ENCODE measurements around a stretch of chr18.

- PRO-cap: no peak
Measured at GRCh38 chr18:74631438-74632482, 34.1 kb downstream of the ZNF407 start.

DNA sequence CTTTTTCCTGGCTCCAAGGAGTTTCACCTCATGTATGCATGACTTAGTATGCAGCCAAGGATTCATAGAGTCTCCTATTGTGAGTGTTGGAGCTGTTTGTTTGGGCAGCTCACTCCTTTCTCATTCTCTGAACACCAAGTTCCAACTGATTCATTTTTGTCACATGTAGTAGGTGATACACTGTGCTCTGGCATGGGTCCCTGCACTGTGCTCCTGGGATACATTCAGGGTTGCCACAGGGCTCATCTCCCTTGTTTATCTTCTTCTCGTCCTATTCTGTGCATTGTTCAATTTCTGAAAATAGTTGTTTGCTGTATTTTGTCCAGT lies 96.7 kb downstream of the ZNF407 start:
- PRO-cap: no peak

- PRO-cap: no peak
Measured at GRCh38 chr18:74905204-74905592, 303.7 kb downstream of the PTGR3 start.

GRCh38 chr18:74994216-74994873 lies 214.6 kb downstream of the PTGR3 start:
- PRO-cap: no peak

- PRO-cap: no peak
Measured at GRCh38 chr18:75053040-75053524, 155.9 kb downstream of the PTGR3 start.

DNA sequence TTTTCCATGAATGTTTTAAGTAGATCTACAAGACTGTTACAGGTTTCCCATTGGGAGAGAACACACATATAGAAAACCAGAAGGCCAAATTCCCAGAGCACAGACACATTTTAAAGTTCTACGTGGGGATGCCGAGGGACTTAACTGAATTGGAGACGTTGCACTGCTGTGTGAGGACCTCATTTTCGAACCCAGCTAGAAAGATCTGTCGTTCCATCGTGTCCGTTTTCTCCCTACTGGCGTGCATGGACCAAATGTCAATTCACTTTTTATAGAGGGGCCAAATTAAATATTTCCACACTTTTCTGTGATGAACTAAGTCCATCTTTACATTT lies 737 bp upstream of the TSHZ1 start:
- PRO-cap: bidirectional peak, plus-strand start at position 198 of the sequence, minus-strand start at position 207 of the sequence

GRCh38 chr18:75679063-75679915 lies 251.8 kb upstream of the SMIM21 start:
- PRO-cap: no peak

DNA sequence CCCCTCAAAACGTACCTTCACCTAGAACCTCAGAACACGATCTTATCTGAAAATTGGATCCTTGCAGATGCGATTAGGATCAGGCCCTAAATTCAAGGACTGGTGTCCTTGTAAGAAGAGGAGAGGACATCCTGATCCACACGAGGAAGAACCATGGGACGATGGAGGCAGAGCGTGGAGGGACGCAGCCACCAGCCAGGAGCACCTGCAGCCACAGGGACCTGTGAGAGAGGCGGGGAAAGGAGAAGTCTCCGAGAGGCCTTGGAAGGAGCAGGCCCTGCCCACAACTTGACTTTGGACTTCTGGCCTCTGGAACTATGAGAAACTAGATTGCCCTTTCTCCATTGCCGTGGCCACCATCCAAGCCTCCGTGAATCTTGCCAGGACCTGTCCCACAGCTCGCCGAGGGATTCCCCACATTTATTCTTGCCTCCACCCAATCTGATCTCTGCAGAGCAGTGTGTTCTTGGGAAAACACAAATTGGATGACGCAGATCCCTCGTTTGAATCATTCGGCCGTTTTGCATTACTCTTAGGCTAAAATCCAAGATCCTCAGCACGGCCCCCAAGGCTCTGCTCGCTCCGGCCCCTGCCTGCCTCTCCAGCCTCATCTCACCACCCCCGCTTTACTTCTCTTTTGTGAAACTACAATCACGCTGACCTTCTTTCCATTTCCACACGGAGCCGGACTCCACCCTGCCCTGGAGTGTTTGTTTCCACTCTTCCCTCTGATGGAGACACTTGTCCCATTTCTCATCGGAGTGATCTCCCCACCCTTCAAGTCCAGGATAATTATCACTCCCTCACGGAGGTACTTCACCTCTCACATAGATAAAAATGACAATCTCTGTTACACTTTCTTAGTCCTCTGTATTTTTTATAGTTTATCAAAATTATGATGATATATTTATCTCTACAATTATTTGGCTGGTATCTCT lies 364.2 kb downstream of the ZNF516 start:
- PRO-cap: no peak

DNA sequence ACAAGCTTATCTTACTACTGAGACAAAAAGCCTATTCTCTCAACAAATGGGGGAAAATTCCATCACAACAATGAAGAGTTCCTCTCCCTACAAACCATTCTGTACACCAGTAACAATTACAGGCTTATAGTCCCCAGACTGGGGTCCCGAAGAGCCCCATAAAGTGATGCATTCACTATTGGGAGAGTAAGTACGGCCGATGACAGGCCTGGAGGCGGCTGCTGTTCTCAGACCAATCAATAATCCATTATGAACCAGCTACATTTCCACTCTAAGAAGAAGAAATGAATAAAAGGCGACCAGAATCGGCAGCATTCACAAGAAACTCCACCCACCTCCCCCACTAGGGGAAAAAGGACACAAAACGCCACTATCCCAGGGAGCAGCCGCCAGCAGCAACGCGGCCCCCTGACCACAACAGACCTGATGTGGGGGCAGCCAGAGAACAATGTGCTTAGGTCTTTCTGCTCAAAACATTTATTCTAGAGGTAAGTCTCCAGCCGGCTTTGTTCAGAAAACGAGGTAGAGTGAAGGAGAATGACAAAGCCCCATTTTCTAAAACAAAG lies 43.2 kb downstream of the ZNF516 start:
- PRO-cap: no peak

DNA sequence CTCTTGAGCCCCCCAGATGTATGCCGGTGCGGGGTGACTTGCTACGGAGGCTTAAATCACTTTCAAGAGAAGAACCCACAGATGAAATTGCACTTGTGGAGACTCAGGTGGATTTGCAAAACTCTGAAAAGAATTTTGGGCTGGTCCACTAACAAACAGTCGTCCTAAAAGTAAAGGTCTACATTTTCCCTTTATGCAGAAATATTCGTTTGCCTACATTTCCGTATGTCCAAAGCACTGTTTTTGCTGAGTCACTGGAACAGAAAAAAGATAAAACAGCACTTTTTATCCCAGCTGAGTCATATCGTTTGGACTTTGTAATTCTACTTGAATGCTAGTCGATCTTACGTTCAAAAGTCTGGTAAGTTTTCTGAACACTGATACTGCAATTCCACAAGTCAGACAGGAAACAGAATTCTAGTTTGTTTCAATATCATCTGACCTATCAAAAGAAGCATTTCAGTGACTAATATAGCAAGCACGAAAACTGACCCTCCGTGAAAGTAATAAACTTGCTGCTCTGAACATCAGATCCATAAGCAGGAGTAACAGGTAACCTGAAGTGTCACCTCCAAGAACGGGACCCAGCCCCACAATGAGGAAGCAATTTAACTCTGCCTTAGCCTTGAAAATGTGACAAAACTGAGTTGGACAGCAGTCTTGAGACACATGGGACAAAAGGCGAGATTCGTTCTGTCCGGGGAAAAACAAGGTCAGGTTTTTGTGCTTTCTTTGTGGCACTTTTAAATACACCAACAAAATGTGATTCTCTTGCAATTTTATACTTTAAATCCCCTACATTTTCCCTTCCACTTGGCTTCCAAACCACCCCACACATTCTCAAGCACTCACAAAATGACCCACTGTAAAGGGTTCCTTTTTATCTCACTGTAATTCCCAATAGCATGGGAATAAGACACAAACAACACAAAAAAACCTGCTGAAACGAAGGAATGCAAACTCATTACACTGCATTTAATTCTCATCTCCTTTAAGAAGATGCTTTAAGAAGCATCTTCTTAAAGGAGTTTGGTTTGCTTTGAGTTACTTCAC lies 17.9 kb downstream of the ZNF516 start:
- PRO-cap: no peak

DNA sequence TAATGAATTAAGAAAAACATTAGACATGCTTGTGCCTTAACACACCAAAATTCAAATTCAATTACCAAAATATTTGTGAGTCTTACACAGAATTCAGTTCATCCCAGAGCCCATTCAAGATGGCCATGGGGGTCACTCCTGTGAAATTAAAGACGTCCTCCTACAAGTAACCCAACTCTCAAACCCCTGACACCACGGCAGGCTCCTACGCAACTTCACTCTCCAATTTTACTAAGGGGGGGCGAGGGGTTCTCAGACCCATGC lies 5.1 kb downstream of the ZNF516 start:
- PRO-cap: no peak

GRCh38 chr18:76491270-76492259 lies 3.5 kb downstream of the ZNF516 start:
- PRO-cap: bidirectional peak, plus-strand start at chr18:76491983, minus-strand start at chr18:76491511; bidirectional peak, plus-strand start at chr18:76492224, minus-strand start at chr18:76492222

DNA sequence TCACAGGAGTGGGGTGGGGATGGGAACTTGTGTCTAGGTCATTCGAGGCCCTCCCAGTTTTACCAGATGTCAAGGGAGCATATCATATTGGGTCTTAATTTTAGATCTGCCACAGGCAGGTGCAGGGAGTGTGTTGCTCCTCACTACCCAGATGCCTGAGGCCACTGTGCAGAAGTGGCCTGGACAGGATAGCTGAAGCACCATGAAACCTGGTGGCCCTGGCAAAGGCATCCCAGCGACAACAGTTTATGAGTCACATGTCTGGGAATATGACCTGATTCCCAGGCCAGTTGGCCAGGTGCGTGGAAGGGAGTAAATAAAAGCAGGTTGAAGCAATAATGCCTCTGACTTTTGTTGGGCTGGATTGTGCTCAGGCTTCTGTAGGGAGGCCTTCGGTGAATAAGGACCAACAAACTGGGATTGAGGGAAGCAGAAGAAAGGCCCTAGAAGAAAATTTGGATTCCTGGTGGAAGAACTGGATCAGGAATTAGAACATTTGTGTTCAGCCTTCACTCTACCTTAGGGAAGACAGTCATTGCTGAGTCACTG lies 78.3 kb upstream of the ZNF516 start:
- PRO-cap: no peak

GRCh38 chr18:77056263-77057118 lies 76.1 kb downstream of the MBP start:
- PRO-cap: no peak

DNA sequence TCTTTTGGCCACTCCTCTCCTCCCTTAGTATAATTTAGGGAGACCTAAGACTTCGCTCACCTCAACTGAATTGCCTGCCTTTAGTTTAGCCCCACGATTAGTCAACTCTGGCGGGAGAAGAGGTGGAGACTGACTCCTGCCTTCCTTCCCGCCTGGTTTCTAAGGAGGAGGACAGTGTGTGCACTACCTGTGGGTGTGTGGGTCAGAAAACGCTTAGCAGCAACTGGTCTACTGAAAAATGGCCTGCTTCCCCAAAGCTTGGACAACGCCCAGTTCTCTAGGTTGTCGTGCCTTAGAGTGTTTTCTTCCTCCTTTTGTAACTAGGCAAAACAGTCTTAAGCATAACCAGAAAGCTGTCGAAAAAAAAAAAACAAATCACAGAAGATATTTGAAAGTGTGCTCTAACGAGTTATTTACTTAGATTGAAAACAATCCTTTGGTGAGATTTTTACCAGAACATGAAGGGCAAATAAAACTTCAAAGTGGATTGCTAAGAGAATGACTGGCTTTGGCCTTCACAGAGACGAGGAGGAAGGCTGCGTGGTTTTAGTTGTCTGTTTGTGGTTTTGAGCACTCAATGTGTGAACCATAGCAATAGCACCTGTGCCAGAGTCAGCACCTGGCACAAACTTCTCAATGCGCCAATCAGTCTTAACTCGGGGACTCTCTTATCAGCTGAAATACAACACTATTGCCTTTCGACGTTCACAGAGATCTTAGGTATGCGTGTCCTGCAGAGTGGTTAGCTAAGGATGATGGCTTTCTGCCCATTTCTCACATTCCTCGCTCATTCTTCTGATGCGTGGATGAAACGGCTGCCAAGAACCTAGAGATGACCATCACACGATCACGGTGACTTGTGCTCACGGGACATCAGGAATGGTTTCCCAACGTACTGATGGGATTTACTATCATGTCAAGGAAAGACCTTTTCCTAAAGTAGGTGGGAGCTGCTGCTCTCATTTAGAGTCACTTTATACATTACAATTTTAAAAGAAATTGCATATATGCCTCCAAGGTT lies 70.1 kb downstream of the MBP start:
- PRO-cap: no peak

DNA sequence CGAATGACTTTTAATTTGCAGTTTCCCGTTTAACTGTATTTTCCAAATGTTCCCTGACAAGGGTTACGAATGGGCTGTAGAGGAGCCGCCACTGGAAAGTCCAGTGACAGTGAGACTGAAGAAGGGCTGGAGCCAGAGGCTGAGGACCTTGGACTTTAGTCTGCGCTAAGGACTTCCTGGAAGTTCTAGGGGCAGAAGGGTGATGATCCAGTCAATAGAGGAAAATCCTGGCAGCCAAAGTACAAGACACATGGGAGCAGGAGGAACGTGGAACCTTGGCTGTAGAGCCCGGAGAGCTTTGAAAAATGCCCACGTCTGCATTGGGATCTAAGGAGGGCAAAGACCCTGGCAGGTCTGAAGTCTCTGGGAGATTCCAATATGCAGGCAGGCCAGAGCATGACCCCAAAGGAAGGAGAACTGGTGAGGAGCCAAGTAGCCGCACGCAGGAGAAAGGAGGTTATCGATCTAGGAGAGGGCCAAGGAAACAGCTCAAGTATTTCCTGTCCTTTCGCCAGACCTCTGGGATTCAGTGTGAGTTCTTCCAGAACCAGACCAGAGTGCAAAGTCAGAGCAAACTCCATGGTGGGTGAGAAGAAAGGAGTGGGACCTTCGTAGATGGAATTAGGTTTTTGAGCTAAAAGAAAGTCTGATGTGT lies 28.5 kb downstream of the MBP start:
- PRO-cap: no peak

DNA sequence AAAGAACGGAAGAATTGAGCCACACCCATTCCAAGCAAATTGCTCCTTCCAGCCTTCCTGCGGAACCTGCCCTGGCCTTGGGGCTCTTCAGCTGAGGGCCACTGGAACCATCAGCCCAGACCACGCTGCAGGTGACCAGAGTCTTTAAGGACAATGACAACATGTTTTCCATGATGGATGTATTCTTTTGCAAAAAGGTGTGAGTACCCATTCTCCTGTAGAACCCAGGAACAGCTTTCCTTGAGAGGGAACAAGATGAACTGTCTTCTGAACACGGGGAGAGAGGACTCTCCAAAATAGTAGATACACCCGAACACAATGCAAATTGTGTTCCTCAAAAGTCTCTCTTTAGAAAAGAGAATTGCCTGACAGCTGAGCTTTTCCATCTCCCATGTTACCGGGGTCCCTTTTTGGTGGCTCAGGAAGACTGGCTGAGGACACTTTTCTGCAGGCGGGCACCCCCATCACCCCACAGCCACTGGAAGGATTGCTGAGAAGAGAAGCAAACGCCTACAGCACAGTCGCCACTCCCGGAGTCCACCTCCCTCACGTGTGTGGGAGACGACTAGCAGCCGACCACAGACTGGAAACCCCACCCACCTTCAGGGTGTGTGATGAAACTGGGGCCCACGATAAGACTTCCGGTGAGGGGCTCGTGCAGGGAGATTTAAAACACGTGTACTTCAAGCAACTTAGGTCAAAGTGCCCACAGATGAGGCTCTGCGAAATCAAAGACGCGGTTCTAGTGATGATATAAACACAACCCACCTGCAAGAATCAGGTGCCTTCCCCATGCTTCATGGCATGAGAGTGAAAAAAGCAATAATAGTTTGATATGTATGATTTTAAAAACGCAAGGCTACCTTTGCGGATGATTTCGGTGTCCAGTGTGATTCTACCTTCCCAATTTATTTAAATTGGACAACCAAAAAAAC lies 26.4 kb downstream of the MBP start:
- PRO-cap: no peak

- PRO-cap: no peak
Measured at GRCh38 chr18:78280887-78281370, 698.7 kb upstream of the SALL3 start.

GRCh38 chr18:78510236-78510733 lies 469.3 kb upstream of the SALL3 start:
- PRO-cap: no peak

DNA sequence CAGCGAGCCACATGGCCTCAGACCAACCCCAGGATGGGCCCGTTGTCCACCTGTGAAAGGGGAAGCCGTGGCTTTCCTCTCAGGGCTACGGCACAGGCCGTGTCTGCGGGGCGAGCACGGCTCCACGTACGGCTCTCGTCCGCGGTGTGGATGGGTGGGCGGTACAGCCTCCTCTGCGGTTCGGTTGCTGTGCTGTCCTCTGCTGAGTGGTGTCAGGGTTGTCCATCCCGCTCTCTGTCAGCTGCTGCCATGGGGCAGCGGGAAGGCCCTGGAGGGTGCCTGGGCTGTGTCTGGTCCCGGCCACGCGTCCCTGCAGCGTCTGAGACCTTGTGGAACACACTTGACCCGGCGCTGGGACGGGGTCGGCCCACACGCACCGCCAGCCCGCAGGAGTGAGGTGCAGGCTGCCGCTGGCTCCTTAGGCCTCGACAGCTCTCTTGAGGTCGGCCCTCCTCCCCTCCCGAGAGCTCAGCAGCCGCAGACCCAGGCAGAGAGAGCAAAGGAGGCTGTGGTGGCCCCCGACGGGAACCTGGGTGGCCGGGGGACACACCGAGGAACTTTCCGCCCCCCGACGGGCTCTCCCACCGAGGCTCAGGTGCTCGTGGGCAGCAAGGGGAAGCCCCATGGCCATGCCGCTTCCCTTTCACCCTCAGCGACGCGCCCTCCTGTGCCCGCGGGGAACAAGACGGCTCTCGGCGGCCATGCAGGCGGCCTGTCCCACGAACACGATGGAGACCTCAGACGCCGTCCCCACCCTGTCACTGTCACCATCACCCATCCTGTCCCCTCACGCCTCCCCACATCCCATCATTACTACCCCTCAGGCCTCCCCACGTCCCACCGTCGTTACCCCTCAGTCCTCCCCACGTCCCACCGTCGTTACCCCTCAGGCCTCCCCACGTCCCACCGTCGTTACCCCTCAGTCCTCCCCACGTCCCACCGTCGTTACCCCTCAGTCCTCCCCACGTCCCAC lies 128.8 kb downstream of the NFATC1 start:
- PRO-cap: no peak